SK-N-SH (cell line): ENCODE measurements around a stretch of chr16.

DNA sequence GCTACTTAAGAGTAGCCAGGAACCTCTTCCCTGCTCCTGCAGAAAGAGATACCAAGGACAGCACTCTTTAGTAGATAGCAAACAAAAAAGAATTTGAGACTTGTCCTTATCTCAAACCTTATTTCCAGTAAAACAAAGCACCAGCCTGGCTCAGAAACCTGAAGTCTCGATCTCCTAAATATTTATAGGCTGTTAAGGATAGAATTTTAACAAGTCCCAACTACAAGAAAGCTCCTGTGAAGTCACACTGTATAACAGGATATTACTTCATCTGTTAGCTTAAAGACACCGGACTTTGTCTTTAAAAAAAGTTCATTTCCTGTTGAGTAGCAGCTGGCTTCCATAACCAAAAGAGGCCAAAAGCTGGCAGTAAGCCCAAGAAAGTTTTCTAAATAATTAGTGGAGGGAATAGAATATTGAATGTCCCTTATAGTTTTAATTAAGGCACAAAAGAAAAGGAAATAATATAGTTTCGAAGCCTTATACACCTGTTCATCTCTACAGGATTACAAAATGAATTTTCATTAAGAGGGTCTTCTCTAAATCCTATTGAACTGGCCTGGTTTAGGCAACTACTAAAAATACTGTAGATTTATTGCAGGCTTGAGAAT is 4.9 kb downstream of the CDR2 start:
- RRBS = no CpG with 5 or more reads among the region's 3 CpGs
CAGE:
- cytosol, long polyA plus RNA = no peak
- long polyA plus RNA = no peak
- nucleus, long polyA plus RNA = no peak

GRCh38 chr16:23124300-23124769 is 24.9 kb downstream of the USP31 start:
- RRBS = 14% methylated on average over 3 of the region's 9 CpGs
CAGE:
- cytosol, long polyA plus RNA = no peak
- long polyA plus RNA = no peak
- nucleus, long polyA plus RNA = no peak

- RRBS = no CpG with 5 or more reads among the region's 9 CpGs
CAGE:
- cytosol, long polyA plus RNA = no peak
- long polyA plus RNA = no peak
- nucleus, long polyA plus RNA = no peak
Measured at GRCh38 chr16:23317257-23317920, 15.3 kb downstream of the SCNN1B start.

- RRBS = no CpG with 5 or more reads among the region's 3 CpGs
CAGE:
- cytosol, long polyA plus RNA = no peak
- long polyA plus RNA = no peak
- nucleus, long polyA plus RNA = no peak
Measured at GRCh38 chr16:23516609-23517227, 6.4 kb upstream of the GGA2 start.

GRCh38 chr16:23564944-23565730 is 7.6 kb downstream of the UBFD1 start:
- RRBS = no CpG with 5 or more reads among the region's 10 CpGs
CAGE:
- cytosol, long polyA plus RNA = no peak
- long polyA plus RNA = no peak
- nucleus, long polyA plus RNA = no peak

- RRBS = no CpG with 5 or more reads among the region's 4 CpGs
CAGE:
- cytosol, long polyA plus RNA = no peak
- long polyA plus RNA = no peak
- nucleus, long polyA plus RNA = no peak
Measured at GRCh38 chr16:23634929-23635530, 6.1 kb downstream of the PALB2 start.

GRCh38 chr16:23694644-23695535 is 16.2 kb downstream of the PLK1 start:
- RRBS = 77% methylated on average over 6 of the region's 36 CpGs
CAGE:
- cytosol, long polyA plus RNA = no peak
- long polyA plus RNA = no peak
- nucleus, long polyA plus RNA = no peak

- RRBS = no CpG with 5 or more reads among the region's 10 CpGs
CAGE:
- cytosol, long polyA plus RNA = no peak
- long polyA plus RNA = no peak
- nucleus, long polyA plus RNA = no peak
Measured at GRCh38 chr16:24255310-24255687, 836 bp upstream of the CACNG3 start.

DNA sequence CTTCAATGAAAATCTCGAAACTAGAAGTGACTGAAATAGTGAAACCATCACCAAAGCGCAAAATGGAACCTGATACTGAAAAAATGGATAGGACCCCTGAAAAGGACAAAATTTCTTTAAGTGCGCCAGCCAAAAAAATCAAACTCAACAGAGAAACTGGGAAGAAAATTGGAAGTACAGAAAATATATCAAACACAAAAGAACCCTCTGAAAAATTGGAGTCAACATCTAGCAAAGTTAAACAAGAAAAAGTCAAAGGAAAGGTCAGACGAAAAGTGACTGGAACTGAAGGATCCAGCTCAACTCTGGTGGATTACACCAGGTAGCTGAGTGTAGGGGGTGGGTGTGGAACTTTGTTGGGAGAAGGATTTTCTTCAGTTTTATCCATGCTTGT is 30.8 kb downstream of the RBBP6 start:
- RRBS = no CpG with 5 or more reads among the region's 4 CpGs
CAGE:
- cytosol, long polyA plus RNA = no peak
- long polyA plus RNA = no peak
- nucleus, long polyA plus RNA = start-site peak on the plus strand centred at position 320 of the sequence, 496 bp wide, 54 and 65 reads in 2 replicates

DNA sequence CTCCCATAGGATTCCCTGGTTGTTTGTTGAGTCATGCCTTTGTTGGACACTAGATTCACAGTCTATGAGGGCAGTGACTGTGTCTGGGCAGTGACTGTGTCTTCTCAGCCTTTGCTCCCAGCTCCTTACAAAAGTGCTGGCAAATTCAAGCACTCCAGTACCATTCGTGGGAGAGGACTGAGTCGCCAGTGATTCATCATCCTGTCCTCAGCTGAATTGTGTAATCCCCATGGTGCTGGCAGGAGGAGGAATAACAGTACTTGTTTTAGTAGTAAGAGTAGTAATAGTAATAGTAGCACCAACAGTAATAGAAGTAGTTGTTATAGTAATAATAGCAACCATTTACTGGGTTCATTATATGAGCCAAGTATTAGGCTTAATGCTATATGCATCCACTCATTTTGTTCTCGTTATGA is 59.9 kb upstream of the TNRC6A start:
- RRBS = no CpG with 5 or more reads among the region's 3 CpGs
CAGE:
- cytosol, long polyA plus RNA = no peak
- long polyA plus RNA = no peak
- nucleus, long polyA plus RNA = no peak

GRCh38 chr16:24729996-24730520 is 607 bp downstream of the TNRC6A start:
- RRBS = 1% methylated on average over 22 of the region's 48 CpGs
CAGE:
- cytosol, long polyA plus RNA = no peak
- long polyA plus RNA = no peak
- nucleus, long polyA plus RNA = start-site peak on the plus strand at chr16:24730114-24730215, 130 and 219 reads in 2 replicates

DNA sequence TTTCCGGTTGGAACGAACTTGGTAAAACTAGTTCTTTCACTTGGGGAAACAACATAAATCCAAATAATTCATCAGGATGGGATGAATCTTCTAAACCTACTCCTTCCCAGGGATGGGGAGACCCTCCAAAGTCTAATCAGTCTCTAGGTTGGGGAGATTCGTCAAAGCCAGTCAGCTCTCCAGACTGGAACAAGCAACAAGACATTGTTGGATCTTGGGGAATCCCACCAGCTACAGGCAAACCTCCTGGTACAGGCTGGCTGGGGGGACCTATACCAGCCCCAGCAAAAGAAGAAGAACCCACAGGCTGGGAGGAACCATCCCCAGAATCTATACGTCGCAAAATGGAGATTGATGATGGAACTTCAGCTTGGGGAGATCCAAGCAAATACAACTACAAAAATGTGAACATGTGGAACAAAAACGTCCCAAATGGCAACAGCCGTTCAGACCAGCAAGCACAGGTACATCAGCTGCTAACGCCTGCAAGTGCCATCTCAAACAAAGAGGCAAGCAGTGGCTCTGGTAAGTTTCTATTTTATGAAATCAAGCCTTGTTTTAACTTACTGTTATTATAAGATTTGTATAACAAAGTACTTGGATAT is 54.4 kb upstream of the SLC5A11 start:
- RRBS = no CpG with 5 or more reads among the region's 8 CpGs
CAGE:
- cytosol, long polyA plus RNA = no peak
- long polyA plus RNA = no peak
- nucleus, long polyA plus RNA = no peak

- RRBS = no CpG with 5 or more reads among the region's 18 CpGs
CAGE:
- cytosol, long polyA plus RNA = no peak
- long polyA plus RNA = no peak
- nucleus, long polyA plus RNA = no peak
Measured at GRCh38 chr16:24930807-24931526, 84.2 kb downstream of the ARHGAP17 start.

GRCh38 chr16:26991438-26991984 is 75.2 kb upstream of the C16orf82 start:
- RRBS = no CpG with 5 or more reads among the region's 8 CpGs
CAGE:
- cytosol, long polyA plus RNA = no peak
- long polyA plus RNA = no peak
- nucleus, long polyA plus RNA = no peak

GRCh38 chr16:27196027-27196350 is 7.3 kb upstream of the KDM8 start:
- RRBS = no CpG with 5 or more reads among the region's 2 CpGs
CAGE:
- cytosol, long polyA plus RNA = no peak
- long polyA plus RNA = no peak
- nucleus, long polyA plus RNA = no peak

DNA sequence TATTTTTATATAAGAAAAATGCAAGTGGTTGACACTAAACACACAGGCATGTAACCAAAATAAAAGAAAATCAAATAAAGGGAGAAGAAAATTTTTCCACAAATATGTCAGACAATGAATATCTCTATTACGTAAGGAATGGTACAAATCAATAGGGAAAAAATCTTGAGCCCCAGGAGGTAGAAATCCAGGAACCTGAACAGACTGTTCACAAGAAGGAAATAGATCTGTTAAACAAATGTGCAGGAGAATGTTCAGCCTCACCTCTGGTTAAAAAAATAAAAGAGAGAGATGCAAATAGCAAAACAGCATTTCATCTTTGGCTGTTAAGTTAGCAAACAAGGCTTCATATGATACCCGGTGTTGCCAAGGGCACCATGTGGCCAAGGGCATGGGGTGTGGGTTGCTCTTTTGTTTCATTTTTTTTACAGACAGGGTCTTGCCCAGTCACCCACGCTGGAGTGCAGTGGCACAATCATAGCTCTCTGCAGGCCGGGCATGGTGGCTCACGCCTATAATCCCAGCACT is 8.7 kb downstream of the KDM8 start:
- RRBS = no CpG with 5 or more reads among the region's 5 CpGs
CAGE:
- cytosol, long polyA plus RNA = no peak
- long polyA plus RNA = no peak
- nucleus, long polyA plus RNA = no peak

DNA sequence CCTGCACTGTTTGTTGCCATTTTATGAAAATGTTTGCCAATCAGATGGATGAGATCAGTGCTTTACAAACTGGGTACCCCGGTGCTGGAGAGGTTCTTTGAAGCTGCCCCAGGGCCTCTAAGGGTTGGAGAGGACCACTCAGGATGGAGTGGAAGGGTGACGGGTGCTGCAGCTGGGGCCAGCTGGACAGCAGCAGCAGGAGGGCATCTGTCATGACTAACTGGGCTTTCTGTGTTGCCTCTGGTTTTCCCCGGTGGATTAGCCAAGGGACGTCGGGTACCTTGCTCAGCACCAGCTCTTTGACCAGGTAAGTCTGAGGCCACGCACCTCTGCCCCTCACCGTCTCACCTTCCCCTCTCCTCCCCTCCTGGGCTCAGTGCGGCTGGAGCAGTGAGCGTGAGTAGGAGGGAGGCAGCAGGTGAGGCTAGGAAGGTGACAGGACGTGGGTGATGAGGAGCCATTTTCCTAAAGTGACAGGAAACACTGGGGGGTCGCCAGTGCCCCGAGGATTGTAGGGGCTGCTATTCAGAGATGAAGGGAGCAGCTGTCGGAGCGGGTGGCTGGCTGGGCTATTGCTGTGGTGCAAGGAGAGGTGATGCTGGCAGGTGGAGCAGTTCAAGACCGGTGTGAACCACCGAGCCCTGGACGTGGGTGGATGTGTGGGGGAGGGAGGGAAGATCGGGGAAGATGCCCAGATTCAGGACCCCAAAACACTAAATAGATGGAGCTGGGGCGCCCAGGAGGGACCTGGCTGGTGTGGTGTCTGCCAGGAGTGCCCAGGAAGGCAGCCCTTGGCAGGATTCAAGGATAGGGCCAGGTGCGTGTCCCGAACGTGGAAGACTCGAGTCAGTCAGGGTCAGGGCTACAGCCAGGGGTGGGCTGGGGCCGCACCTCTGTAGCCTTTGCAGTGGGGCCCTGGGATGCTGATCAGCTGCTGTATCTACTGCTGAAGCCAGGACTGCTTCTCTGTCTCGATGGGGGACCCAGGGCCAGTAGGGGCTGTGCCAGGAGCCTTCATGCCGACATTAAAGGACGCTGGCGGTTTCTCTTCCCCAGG is 12.7 kb downstream of the KDM8 start:
- RRBS = no CpG with 5 or more reads among the region's 28 CpGs
CAGE:
- cytosol, long polyA plus RNA = no peak
- long polyA plus RNA = no peak
- nucleus, long polyA plus RNA = no peak

DNA sequence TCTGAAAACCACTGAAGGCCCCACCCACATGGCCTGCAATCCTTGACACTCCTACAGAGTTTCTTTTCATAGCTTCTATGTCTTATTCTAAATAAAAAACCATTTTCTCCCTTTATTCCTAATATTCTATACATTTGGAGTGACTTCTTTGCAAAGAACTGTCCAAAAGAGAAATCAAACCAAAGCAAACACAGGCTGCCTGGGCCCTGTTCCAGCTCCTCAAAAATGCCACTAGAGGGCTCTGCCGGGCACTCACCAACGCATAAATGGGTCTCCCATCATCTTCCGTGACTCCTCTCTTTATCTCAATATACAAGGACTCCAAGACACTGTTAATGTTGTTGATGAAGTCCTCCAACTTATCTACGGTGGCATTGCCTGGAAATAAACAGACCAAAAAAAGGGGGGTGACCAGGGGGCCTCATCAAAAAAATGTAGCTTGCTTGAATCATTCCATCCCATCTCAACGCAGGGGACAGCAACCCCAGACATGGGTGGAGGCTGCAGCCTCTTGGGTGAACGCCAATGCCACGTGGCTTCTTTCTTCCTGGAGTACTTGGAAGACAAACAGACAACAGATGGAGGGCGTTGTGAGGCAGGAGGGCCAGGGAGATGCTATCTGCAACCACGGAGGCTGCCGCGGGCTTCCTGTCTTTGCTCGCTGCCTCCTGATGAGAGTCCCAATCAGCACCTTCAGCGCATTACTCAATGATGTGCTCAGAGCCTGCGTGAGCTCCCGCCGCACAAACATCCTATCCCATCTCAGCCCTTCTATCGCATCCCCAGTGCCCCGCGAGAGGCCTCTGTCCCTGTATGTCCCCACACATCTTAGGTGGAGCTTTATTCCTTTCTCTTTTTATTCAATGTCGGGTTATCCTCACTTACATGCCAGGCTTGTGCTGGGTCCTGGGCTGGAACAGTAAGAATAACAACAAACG is 31.9 kb downstream of the KDM8 start:
- RRBS = no CpG with 5 or more reads among the region's 21 CpGs
CAGE:
- cytosol, long polyA plus RNA = no peak
- long polyA plus RNA = no peak
- nucleus, long polyA plus RNA = no peak

GRCh38 chr16:27237219-27238025 is 31.1 kb downstream of the NSMCE1 start:
- RRBS = no CpG with 5 or more reads among the region's 22 CpGs
CAGE:
- cytosol, long polyA plus RNA = no peak
- long polyA plus RNA = no peak
- nucleus, long polyA plus RNA = no peak

GRCh38 chr16:27339898-27340503 is 26.2 kb downstream of the IL4R start:
- RRBS = no CpG with 5 or more reads among the region's 9 CpGs
CAGE:
- cytosol, long polyA plus RNA = no peak
- long polyA plus RNA = no peak
- nucleus, long polyA plus RNA = no peak